ENCODE measurements around a stretch of chr12.

GRCh38 chr12:120577570-120578023 is 3.6 kb downstream of the POP5 start:
- PRO-cap, result no peak
- RAMPAGE, long total RNA, 2 experiments, result no peak in any of the 2 experiments

GRCh38 chr12:120684825-120685290 is 2.1 kb upstream of the MLEC start:
- PRO-cap, result no peak
- RAMPAGE, long total RNA, 2 experiments, result no peak in any of the 2 experiments

DNA sequence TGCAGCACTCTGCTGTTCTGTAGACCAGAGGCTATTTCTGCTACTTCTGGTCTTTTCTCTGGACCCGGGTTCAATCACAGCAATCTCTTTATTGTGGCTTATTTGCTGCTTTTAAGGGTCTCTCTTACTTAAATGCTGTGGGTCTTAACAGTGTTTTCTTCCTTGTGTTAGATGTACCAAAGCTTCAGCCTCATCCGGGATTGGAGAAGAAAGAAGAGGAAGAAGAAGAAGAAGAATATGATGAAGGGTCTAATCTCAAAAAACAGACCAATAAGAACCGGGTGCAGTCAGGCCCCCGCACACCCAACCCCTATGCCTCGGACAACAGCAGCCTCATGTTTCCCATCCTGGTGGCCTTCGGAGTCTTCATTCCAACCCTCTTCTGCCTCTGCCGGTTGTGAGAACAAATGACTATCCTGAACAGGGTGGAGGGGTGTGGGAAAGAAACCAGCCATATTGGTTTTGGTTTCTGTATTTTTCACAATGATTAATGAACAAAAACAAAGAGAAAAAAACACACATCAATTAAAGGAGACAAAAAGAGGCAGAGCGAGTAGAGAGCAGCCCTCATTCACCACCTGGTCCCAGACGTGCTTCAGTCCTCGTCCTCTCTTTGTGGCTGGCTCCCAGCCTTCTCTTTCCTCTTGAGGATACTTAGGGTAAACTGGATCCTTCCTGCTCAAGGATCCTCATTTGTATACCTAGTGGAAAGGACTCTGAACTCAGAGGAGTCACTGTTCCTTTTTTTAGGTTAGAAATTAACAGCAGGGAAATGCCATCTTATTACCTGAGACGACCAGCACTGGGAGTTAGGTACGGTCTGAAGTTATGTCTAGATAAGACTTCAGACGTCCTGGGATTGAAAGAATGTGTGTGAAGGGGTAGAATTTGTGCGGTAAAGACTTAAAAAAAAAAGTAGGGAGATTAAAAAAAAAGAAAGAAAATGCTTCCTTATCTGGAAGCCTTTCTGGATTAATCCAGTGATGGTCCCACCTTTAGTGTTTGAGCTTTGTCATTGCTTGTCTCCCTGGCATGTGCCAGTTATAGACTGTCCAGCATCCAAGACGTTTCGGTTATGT is 9.5 kb downstream of the MLEC start:
- PRO-cap, result no peak
- RAMPAGE, long total RNA, 2 experiments, result no peak in any of the 2 experiments

- PRO-cap, result no peak
- RAMPAGE, long total RNA, 2 experiments, result no peak in any of the 2 experiments
Measured at GRCh38 chr12:120697605-120698404, 10.9 kb downstream of the MLEC start.

- PRO-cap, result unidirectional peak, minus-strand start at chr12:120711141
- RAMPAGE, long total RNA, 2 experiments, result no peak in any of the 2 experiments
Measured at GRCh38 chr12:120710833-120711285, 601 bp downstream of the UNC119B start.

GRCh38 chr12:120916461-120916821 is 12.3 kb upstream of the SPPL3 start:
- PRO-cap, result no peak
- RAMPAGE, long total RNA, 2 experiments, result no peak in any of the 2 experiments

DNA sequence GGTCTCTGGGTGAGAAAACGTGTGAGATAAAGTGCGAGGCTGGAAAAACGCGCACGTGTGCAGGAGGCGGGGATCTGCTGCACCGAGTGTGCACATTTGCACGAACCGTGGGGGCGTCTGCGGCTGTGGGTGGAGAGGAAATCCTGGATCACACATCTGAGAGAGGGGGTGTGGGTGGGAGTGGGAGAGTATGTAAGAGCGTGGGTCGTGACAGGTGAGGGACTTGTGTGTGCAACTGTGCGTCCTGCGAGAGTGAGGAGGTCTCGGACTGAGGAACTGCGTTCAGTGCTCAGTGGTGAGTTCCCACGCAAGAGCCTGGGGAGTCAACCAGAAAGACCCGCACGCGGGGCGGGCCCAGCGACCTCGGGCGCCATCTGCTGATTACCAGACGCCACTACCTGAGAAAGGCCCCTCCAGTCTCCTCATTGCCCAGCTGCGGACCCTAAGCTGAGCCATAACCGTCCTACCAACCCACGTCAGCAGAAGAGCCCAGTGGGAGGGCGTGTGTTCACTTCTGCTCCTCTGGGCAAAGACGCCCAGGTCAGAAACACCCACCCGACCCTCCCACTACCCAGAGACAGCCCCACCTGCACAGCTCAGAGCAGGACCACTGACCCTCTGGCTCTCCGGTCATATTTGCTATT is 36.8 kb upstream of the P2RX7 start:
- PRO-cap, result no peak
- RAMPAGE, long total RNA, 2 experiments, result no peak in any of the 2 experiments

DNA sequence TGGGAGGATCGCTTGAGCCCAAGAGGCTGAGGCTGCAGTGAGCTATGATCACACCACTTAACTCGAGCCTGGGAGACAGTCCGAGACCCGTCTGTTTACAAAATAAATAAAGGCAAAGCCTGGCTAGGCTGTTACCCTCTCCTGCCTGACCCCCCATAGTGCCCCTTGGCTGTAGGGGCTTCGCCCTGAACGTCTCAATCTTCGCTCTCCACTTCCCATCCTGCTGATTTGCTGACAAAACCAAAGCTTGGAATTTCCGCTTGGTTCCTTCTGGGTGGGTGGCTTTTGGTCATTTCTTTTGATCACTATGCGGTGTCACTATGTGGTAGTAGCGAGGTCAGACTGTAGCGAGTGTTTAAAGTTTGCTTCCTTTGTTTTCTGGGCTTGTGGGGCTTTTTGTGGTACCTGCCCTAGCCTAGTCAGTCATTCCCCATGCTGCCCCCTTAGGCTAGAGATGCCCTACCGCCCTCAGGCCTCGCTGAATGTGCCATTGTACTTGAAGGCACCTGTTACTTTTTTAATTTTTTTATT is 820 bp downstream of the P2RX4 start:
- PRO-cap, result no peak
- RAMPAGE, long total RNA, 2 experiments, result no peak in any of the 2 experiments

DNA sequence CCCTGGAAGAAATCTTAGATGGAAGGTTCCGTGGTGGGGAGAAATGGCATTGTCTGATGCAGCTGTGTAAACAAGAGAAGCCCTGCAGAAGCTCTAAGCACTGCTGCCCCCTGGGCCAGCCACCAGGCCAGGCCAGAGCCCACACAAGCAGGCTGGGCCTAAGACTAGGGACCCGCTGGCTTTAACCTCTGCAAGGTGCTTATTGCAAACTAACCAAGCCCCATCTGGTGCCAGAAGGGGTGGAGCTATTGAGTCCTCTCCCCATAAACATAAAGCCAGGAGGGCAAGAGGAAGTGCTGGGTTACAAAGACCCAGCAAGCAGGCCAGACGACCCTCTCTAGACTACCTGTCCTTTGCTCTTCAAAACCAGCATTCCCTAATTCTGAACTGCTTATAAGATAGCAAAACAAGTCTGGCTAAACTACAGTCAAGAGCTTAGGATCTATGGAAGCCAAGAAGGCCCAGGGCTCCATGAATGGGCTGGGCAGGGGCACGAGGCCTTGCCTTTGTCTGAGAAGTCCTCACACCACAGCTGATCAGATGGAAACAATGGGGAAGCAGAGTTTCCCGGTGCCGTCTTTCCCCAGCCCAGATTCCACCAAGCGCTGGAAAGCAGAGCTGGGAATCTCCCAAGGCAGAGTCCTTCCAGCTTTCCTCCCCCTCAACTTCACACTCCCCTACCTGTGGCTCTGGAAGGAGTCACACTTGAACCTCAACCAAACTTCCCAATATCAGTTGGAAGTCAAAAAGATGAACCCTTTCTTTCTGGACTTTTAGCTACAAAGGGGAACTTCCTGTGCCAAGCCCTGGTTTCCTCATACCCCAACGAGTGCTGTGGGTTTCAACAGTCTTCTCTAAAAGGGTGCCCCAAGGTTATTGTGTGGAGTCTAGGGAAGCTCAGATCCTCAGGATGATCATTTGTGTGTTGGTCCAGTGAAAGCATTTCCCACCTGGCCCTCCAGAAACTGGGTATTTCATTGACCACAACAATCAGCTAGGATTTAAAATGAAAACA is 29.0 kb downstream of the P2RX4 start:
- PRO-cap, result no peak
- RAMPAGE, long total RNA, 2 experiments, result no peak in any of the 2 experiments

- PRO-cap, result no peak
- RAMPAGE, long total RNA, 2 experiments, result no peak in any of the 2 experiments
Measured at GRCh38 chr12:121240021-121241151, 30.5 kb downstream of the P2RX4 start.

- PRO-cap, result no peak
- RAMPAGE, long total RNA, 2 experiments, result no peak in any of the 2 experiments
Measured at GRCh38 chr12:121440587-121441407, 40.9 kb downstream of the RNF34 start.

DNA sequence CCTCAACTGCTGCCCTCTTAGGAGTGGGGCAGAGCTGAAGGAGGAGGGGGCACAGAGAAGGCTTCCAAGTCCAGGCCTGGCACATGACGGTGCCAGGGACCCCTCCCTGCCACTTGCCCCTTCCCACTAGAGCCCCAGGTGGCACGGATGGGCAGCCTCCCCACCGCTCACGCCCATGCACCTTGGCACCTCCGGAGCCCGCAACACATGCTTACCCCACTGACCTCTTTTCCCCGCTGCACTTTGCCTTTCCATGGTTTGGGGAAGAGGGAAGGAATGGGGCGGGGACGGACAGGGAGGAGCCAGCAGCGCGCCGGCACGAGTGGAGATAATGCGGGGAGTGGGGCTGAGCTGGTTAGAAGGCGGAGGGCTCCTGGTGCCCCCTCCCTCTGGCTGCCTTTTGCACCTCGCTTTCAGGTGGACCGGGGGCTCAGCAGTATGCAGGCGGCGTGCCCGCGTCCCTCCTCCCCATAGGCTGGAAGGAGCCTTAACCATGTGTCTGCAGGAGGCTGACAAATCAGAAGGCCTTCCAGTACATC is 45.0 kb downstream of the KDM2B start:
- PRO-cap, result no peak
- RAMPAGE, long total RNA, 2 experiments, result no peak in any of the 2 experiments

DNA sequence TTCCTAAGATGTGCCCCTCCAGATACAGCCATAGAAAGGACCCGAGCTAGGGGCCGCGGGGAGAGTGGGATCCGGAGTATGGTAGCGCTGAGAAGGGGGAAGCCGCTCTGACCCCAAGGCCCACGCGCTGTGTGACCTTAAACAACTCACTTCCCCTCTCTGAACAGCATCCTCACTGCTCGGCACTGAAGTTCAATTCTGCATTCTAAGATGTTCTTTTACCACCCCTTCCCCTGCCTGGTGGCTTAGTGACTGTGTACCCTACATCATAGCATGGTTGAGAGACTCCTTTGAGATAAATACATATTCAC is 42.6 kb downstream of the KDM2B start:
- PRO-cap, result no peak
- RAMPAGE, long total RNA, 2 experiments, result no peak in any of the 2 experiments

DNA sequence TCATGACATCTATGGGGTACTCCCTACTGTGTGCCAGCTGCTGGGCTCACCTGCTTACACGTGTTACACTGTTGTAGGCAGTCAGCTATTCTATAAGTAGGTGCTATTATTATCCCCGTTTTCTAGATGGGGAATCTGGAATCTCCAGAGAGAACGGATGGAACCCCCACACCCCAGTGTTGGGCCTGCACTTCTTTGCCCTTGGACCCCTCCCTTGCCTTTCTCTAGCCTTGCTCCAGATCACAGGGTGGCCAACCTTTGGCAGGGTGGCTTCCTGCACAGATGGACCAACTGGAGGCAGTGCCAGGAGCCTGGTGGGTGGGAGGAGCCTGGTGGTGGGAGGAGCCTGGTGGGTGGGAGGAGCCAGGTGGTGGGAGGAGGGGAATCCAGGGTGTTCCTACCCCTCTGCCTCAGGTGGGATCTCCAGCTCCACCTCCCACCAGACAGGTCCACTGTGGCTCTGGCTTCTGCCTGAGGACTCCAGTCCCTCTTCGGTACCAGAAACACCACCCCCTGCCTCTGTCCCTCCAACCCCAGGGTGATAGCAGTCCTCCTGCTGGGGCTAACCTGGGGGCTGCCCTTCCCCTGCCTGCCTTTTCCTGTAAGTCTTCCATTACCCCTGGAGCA is 30.5 kb upstream of the KDM2B start:
- PRO-cap, result no peak
- RAMPAGE, long total RNA, 2 experiments, result no peak in any of the 2 experiments

DNA sequence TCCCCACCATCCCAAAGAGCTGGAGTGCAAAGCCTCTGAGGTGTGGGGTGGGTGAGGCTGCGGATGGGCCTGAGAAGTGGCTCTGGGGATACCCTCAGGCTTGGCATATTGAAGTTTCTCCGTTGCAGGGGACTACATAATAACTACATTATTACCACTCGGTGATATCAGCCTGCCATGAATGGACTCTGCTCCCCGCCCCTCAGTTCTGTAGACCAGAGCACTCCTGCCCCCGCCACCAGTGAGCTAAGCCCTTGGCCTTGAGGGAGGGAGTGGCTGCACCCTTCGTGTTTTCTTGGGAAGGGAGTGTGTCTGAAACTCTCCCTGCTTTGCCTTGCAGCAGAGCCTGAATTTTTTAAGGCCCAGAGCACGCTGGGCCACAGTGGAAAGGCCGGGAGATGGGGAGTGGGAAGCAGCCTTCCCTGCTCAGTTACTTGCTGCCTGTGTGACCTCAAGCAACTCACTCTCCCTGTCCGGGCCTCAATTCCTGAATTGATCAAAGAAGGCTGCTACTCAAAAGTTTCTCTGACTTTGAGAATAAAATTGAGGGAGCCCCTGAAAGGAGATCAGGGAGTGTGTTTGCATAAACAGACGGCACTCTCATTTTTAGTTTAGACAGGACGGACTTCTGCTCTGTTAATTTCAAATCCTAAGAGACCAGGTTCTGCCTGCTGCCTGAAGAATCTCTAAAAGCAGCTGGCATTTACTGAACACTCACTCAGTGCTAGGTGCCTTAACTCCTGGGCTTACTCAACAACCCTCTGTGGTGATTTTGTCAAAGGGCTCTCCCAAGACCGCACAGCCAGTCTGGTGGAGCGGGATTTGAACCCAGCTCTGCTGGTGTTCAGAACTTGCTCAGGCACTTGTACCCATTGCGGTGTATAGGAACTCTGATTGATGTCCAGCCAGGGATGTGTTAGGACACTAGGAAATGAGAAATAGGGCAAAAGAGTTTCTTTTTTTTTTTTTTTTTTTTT is 41.2 kb downstream of the MORN3 start:
- PRO-cap, result no peak
- RAMPAGE, long total RNA, 2 experiments, result no peak in any of the 2 experiments

DNA sequence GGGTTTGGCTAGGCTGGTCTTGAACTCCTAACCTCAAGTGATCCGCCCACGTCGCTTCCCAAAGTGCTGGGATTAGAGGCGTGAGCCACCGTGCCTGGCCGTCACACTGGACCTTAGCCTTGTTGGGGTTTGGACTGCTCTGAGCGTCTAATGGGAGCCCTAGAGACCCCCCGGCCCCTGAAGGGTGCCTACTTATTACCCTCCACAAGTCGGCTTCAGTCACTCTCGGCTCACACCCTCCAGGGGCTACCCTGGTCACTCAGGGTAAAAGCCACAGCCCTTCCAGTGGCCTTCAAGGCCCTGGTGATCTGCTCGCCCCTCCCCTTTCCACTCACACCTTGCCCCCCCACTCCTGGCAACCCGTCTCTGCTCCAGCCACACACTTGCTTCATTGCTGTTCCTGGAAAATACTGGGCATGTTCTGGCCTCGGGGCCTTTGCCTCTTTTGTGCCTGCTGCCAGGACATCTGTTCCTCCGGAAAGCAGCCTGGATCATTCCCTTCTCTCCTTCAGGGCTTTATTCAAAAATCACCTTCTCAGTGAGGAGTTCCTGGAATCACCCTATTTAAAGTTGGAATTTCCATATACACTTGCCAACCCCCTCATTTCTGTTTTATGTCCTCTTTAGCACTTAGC is 3.6 kb upstream of the MORN3 start:
- PRO-cap, result no peak
- RAMPAGE, long total RNA, 2 experiments, result no peak in any of the 2 experiments

DNA sequence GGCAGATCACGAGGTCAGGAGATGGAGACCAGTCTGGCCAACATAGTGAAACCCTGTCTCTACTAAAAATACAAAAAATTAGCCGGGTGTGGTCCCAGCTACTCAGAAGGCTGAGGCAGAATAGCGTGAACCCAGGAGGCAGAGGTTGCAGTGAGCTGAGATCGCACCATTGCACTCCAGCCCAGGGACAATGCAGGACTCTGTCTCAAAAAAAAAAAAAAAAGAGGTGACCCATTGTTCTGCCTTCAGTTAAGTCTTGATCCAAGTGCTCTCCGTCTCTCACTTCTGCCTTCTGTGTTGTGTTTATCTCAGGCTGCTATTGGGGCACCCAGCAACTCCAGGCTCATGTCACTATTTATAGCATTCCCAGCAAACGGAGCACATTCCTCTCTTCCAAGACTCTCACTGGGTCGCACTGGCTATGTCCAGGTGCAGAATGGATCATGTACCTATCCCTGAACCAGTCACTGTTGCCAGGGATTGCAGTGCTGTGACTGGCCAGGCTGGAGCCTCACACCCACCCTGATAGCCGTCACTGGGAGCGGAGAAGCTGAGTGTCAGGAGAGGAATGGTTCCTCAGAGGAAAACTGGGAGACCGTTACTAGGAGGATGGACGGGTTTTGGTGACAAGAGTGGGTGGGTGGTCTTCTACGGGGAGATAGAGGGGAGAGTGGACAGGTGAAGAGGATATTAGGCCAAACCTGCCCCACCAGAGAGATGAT is 31.3 kb downstream of the RHOF start:
- PRO-cap, result no peak
- RAMPAGE, long total RNA, 2 experiments, result no peak in any of the 2 experiments

DNA sequence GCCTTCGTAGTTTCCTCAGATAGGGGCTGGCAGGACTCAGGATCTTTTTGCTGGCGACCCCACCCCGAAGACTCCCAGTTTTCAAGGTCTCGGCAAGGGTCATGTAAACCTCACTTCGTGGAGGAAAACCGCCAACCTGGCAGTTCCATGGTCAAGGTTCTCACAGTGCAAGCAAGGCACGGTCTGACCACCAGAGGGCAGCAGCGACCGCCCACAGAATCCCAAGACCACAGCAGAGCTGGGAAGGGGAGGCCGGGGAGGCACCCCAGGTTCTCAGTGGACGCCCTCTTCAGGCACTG is 1.4 kb upstream of the RHOF start:
- PRO-cap, result no peak
- RAMPAGE, long total RNA, 2 experiments, result no peak in any of the 2 experiments

- PRO-cap, result bidirectional peak, plus-strand start at chr12:121803285, minus-strand start at chr12:121802942; bidirectional peak, plus-strand start at chr12:121803666, minus-strand start at chr12:121803654
- RAMPAGE, long total RNA, 2 experiments, result no peak in any of the 2 experiments
Measured at GRCh38 chr12:121802982-121803730, 653 bp upstream of the SETD1B start.

DNA sequence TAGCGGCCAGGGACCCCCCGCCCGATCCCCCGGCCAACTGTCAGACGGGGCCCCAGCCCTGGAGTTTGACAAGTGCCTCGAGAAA is 1.0 kb downstream of the SETD1B start:
- PRO-cap, result no peak
- RAMPAGE, long total RNA, 2 experiments, result no peak in any of the 2 experiments